Right cardiac atrium (tissue), 1 donor: ENCODE measurements around the gene NOXRED1.

DNA sequence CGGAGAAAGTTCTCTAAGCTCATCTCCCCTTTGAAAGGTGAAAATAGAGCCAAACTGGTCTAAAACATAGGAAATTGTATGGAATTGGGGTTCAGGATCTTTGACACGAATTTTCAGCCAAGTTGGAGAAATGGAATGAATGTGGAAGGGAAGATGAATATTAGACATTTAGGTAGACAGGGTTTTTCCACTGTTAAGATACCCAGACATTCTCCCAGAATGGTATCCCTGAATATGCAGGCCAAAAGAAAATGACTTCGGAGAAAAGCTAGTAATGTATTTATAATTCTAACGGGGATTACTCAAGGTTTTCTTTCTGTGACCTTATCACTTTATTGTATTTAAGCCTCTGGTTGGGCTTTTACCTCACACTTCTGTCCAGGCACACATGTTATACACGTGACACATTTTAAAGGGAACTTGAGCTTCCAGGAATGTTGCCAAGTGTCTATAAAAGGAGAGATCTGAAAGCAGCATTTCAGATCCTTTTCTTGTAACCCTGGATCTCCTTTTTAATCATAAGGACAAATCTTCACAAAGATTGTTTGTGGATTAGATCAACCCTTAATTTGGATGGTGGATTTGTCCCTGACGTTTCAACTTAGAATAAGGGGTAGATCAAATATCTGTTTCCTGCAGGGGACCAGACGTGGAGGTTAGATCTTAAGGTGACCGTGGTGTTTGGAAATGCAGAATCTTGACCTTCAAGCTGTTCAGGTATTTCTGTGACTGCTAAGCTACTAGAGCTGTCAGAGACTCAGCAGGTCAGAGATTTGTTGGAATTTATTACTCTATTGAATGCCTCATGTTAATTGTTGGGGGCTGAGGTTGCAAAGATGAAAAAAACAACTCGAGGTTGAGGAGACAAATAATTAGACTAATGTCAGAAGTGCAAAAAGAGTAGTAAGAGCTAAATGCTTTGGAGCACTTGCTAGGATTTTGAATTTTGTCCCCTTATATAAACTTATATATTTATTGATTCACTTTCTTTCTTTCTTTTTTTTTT lies 1.5 kb downstream of the CIPC start:
- PRO-cap: no peak

DNA sequence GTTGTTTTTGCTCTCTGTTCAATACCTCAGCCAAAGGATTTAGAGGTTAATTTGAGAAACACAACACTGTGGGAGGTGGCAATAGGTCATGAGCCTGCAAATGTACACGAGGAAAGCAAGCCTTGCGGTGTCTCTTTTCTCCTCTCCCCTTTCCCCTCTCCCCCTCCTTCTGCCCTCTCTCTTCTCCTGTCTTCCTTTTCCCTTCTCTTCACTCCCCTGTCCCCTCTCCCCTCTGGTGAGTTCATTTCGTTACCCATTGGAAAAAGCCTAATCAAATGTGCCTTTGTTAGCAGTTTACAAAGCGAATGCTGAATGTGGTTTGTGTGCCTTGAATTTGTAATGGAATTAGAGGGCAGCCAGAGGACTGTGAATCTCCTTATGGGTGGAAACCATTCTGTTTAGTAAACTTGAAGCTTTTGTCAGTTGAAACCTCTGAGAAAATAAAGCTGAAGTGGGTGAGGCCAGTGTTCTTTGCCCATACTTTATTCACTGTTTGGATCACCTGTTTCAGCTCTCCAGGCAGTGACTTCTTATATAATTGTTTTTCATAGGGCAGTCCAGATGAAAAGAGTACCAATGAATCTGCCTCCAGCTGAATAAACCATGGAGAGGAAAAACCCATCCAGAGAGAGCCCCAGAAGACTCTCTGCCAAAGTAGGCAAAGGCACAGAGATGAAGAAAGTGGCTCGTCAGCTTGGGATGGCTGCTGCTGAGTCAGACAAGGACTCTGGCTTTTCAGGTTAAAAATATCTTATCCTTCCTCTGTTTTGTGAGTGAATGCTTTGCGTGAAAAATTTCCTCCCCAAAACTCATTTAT lies 7.3 kb downstream of the CIPC start:
- PRO-cap: no peak

DNA sequence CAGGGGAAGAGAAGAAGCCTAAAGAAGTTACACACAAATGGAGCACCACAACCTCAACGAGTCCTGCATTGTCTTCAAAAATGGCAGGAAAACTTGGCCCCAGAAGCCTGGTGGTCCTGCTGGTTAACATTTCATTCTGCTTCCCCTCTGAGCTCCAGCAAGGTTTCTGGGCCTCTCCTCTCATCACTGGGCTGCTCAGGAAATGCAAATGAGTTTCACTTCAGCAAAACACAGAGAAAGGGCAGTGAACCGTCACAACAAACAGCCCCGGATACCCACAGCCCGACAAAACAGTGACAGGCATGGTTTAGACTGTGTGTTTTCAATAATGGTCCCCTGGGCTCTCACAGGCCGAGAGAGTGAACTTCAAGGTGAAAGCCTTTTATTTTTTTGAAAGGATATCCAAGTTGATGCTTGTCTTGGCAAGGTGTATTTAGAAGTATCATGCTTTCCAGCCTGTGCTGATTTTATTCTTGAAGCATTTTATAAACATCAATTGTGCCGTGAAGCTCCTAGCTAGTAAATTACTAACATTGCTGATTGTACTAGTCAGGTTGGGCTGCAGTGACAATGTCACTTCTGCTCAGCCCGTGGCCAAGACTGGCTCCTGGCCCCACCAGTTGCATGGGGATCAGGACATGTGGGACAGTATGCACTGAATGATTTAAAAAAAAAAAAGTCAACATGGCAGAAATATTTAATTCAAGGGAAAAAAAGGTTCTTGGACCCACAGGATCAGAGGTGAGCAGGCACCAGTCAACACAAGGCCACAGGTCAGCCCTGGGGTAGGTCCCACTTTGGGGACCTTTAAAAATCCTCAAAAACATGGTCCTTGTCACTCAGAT lies 20.0 kb downstream of the ZDHHC22 start:
- PRO-cap: no peak

DNA sequence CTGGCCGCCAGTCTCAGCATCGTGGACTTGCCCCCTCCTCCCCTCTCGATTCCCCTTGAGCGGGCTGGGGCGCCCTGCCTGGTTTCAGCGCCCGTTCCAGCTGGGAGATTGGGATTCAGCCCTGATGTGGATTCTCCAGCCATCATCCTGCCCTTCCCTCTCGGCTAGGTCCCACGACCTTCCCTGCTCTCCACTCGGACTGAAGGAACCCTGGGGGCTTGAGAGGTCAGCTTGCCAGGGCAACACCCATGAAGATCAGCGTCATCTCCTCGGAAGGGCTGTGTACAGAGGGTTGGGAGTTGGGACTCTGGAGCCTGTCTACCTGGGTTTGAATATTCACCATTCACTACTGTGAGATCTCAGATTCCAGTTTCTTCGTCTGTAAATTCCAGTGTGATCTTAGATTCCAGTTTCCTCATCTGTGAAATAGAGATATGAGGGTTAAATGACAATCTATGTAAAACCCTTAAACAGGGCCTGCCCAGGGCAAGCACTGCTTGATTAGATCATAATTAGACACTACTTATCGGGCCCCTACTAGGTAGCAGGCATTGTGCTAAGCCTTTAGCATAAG lies 364 bp upstream of the ZDHHC22 start:
- PRO-cap: no peak

GRCh38 chr14:77184329-77184720 lies 2.7 kb downstream of the TMEM63C start:
- PRO-cap: no peak

GRCh38 chr14:77423453-77423718 lies at the start of gene NOXRED1:
NOXRED1 (minus strand) TSS chr14:77423523.
- PRO-cap: no peak

DNA sequence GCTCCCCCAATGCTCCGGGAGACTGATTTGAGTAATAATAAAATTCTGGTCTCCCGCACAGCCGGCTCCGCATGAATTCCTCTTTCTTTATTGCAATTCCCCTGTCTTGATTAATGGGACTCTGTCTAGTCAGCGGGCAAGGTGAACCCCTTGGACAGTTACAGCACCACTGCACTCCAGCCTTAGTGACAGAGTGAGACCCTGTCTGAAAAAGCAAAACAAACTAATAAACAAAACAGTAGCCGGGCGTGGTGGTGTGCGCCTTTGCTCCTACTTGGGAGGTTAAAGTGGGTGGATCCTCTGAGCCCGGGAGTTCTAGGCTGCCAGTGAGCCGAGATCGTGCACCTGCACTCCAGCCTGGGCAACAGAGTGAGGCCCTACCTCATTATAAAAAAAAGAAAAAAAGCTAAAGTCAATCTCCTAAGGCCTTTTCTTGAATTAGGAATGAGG lies 24.7 kb upstream of the SPTLC2 start:
- PRO-cap: no peak

DNA sequence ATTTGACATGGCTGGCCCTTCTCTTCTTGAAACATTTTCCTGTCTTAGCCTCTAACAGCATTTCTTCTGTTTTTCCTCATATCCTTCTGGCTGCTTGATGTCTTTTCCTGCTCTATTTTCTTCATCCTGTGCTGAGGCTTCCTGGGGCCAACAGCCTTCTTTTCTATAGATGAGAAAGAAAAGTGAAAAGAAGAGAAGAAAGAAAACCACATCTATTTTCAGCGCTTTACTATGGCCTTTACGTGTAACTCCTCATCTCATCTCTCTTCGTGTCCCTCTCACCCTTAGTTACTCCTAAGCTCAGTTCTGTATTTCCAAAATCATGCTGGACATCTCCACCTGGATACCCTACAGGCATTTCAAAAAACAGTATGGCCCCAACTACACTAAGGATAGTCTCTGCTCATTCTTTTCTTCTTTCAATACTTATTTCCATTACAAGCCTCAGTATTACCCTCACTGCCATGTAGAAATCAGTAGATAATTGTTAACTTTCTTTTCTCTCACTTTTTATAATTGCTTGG lies 20.1 kb downstream of the ALKBH1 start:
- PRO-cap: no peak

GRCh38 chr14:77717938-77718670 lies 10.2 kb downstream of the SLIRP start:
- PRO-cap: no peak

DNA sequence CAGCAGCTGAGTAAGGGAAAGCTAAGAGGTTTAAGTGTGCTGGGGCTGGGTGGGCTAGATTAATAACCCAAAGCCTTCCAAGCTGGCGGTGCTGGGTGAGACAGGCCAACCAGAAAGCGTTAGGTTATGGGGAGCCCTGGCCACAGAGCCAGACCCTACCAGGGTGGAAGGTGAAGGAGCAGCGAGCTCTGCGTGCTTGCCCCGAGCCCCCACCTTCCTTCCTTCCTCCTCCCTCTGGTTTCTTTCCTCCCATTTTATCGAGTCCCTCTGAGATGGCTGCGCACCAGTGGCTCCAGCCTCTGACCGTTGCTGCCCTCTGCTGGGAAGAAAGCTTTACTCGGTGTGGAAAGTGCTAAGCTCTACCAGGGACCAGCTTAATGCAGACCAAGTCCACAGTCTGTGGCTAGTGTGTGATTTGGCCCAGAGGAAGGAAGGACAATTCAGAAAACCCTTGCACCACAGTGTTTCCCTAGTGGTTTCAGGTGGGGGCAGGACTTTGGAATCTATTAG lies 396.3 kb downstream of the NRXN3 start:
- PRO-cap: no peak

DNA sequence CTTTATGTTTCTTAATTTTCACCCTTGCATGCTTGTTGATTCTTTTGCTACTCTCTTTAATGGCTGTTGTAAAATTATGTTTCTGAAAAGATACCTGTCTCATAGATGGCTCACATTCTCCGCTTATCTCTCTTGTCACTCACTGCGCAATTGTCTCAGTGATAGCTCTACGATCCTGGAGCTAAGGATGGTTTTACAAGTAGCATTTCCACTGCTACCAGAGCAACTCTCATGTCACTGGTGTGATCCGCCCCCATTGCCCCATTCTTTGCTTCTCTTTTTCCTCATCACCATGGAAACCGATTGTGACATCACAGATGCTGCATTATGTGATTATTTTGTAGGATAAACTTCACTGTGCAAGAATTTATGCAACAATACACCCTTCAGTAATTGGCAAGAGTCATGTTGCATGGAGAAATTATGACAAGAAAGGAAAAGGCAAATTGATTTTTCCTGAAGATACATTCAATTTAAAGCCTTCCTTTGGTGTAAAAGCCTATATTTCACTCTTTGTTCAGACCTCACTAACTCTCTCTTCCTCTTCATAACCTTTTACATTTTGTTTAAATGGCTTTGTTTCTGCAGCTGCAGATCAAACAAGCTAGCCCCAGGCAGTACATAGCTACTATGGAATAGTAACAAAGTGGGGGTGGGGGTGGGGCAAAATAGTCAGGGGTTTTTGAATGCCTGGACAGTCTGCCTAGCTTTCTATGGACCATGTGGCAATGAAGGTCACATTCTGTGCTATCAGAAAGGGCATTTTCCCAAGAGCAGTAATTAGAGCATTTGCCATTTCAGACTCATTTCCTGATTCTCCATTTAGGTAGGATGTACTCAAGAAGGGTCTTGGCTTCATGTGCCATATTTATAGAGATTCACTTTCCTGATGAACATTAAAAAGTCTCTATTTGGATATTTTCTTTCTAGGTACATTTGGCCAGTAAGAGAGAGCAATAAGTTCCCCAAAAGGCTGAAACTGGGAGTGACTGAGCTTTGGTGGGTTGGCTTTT lies 539.9 kb downstream of the NRXN3 start:
- PRO-cap: no peak

DNA sequence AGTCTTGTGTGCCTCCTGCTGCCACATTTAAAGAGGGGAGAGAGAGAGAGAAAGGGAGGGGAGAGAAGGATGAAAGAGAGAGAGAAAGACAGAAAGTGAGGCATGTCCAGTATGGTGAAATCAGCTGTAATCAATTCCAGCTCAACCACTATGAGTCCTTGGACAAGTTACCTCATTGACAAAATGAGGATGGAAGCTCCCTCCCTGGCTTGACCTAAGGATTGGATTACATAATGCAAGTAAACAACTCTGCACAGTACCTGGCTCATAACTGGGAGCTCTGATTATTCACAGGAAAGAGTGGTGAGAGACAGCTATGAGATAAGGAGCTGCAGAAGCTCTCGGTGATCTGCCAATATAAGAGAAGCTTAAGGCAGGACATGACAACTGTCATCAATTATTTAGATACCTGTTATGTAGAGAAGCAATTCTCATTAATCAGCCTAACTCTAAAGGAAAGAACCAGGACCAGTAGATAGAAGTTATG lies 791.7 kb downstream of the DIO2 start:
- PRO-cap: no peak

GRCh38 chr14:80315698-80315995 lies 104.3 kb upstream of the DIO2 start:
- PRO-cap: no peak

- PRO-cap: no peak
Measured at GRCh38 chr14:80792534-80793161, 148.9 kb downstream of the CEP128 start.

DNA sequence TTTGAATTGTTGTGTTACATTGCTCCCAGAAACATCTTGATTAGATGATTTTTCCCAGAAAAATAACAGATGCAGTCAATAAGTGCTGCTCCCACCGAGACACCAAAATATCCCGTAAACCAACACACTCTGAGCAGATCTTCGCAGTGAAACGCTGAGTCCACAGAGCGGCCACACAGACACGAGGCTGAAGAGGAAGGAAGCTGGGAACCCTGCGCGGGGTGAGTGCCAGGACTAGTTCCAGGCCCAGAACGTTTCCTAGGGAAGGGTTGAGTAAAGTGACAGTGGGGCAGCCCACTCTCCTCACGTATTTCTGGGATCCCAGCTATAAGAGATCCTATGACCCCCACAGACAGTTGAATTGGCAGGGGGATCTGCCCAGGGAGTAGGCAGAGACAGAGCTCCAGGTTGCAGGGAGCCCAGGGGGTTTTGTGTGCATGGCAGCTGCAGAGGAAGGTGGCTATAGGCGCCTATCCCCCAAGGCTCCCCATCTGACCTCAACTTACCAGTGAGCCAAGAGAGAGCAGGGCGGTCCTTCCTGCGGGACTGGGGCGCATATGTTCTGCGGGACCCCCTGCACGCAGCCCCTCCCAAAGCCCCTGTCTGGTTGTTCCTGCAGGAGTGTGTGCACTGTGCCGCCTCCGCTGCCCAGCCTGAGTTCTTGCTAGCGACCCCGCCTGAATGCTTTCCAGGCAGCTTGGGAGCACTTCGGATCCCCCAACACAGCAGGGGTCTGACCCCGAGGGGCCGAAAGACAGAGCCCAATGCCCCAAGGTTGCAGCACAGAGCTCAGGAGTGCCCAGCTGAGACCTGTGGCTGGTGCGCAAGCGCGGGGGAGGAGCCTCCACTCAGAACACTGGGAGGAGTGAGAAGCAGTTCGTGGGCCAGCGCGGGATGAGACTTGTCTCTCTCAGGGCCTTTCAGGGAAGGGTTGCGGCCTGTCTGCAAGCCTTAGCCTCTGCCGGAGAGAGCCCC lies 50.9 kb downstream of the GTF2A1 start:
- PRO-cap: unidirectional peak, plus-strand start at position 174 of the sequence; unidirectional peak, plus-strand start at position 252 of the sequence; bidirectional peak, plus-strand start at position 875 of the sequence, minus-strand start at position 805 of the sequence

- PRO-cap: no peak
Measured at GRCh38 chr14:81266373-81267377, 45.9 kb upstream of the GTF2A1 start.

- PRO-cap: no peak
Measured at GRCh38 chr14:81303165-81303887, 82.6 kb upstream of the GTF2A1 start.

DNA sequence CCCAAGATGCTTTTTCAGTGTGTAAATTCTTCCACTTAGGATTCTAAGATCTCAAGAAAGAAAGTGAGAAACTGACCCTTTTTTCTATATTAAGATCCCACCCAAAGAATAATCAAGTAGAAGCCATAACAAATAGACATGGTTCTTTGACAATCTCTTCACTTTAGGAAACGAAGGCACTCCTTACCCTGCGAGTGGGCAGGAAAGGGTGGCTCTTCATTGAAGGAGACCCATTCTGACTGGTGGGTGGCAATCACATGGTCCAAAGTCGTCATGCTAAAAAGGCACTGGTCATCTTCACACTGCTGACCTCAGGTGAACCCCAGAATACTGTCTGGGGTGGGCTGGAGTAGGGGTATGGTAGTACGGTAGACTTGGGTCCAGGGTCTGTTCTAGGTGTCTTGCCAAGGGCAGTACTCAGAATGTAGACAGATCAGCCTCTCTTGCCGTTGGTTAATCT lies 2.0 kb downstream of the STON2 start:
- PRO-cap: no peak

- PRO-cap: unidirectional peak, minus-strand start at chr14:81655709
Measured at GRCh38 chr14:81655628-81656190, 122.1 kb upstream of the SEL1L start.

- PRO-cap: unidirectional peak, minus-strand start at chr14:85363944
Measured at GRCh38 chr14:85363799-85364055, 166.2 kb upstream of the FLRT2 start.